H1 (cell line): Measurements from ENCODE around the gene FKBP8.

GRCh38 chr19:18416811-18417271 lies 2.4 kb upstream of the SSBP4 start:
- RRBS: 1% methylated on average over 12 of the region's 43 CpGs
CAGE:
- cytosol, long polyA plus RNA: no peak
- long polyA plus RNA: no peak
- nucleus, long polyA plus RNA: no peak

DNA sequence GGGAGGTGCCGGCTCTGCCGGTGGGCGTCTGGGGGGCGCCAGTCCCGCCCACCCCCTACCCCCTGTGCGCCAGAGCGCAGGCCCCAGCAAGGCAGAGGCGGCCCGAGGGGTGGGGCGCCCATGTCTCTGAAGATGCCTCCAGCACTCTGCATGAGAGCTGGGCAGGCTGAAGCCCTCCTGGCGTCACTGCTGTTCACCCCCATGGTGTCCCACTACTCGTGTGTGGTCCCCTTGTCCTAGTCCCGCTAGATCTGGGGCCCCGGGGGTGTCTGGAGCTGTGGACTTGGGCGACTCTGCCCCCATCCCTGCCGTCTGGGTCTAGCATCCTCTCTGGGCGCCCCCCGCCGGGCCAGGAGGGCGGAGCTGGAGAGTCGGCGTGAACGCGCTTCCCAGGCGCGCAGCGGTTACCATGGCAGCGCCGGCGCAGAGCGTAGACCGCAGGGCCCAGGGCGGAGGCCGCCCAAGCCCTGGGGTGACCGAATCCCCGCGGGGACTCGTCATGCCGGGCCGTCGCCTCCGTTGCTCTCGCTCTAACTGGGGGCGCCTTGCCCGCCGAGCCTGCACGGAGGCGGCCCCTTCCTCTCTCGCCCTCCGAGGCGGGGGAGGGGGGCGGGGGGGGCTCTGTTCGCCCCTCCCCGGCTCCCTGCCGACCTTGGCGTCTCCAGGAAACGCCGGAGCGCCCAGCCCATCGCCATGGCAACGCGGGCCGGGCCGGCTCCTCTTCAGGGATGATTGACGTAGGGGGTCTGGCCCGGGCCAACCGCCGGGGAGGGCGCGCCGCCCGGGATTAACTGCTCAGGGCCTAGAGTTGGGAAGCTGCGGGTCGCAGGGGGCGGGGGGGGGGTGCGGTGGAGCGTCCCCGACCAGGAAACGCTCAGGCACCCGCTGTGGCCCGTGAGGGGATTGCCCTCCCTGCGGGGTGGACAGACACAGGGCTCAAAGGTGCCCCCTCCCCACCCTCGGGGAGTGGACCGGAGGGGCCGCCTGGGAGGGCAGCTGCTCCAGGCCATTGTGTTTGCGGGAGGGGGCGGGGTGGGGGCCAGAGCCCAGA lies 9.0 kb downstream of the ISYNA1 start:
- RRBS: 1% methylated on average over 32 of the region's 87 CpGs
CAGE:
- cytosol, long polyA plus RNA: no peak
- long polyA plus RNA: no peak
- nucleus, long polyA plus RNA: no peak

- RRBS: no CpG with 5 or more reads among the region's 21 CpGs
CAGE:
- cytosol, long polyA plus RNA: no peak
- long polyA plus RNA: no peak
- nucleus, long polyA plus RNA: no peak
Observed at GRCh38 chr19:18436652-18436850, 1.4 kb downstream of the ISYNA1 start.

- RRBS: 87% methylated on average over 8 of the region's 53 CpGs
CAGE:
- cytosol, long polyA plus RNA: no peak
- long polyA plus RNA: no peak
- nucleus, long polyA plus RNA: no peak
Observed at GRCh38 chr19:18450387-18451618, 12.9 kb upstream of the ISYNA1 start.

- RRBS: no CpG with 5 or more reads among the region's 7 CpGs
CAGE:
- cytosol, long polyA plus RNA: no peak
- long polyA plus RNA: no peak
- nucleus, long polyA plus RNA: no peak
Observed at GRCh38 chr19:18473447-18473939, 35.6 kb upstream of the ISYNA1 start.

DNA sequence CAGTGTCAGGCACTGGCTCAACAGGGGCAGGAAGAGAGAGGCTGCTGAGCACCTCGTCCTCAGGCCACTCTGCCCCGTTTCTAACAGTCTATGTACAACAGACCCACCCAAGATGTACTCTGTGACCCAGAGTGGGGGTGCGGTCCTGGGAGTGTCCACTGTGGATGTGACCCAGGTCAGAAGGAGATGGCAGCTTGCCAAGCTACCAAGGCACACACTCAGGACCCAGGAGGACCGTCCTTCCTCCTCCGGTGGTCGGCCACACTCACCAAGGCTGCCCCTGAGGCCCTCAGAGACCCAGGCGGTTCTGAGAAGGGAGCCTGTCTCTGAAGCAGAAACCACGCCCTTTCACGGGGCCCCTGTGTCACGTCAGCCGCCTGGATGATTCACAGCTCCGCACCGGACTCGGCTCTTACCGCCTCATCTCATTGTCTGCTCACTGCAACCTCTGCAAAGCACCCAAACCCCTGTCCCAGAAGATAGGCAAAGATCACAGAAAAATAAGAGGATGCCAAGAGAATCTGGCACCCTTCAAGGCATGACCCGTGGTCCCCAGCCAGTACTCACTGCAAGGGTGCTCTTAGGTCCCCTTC lies 35.5 kb downstream of the ELL start:
- RRBS: no CpG with 5 or more reads among the region's 16 CpGs
CAGE:
- cytosol, long polyA plus RNA: no peak
- long polyA plus RNA: no peak
- nucleus, long polyA plus RNA: no peak

- RRBS: no CpG with 5 or more reads among the region's 17 CpGs
CAGE:
- cytosol, long polyA plus RNA: no peak
- long polyA plus RNA: no peak
- nucleus, long polyA plus RNA: no peak
Observed at GRCh38 chr19:18495877-18496870, 25.7 kb downstream of the ELL start.

DNA sequence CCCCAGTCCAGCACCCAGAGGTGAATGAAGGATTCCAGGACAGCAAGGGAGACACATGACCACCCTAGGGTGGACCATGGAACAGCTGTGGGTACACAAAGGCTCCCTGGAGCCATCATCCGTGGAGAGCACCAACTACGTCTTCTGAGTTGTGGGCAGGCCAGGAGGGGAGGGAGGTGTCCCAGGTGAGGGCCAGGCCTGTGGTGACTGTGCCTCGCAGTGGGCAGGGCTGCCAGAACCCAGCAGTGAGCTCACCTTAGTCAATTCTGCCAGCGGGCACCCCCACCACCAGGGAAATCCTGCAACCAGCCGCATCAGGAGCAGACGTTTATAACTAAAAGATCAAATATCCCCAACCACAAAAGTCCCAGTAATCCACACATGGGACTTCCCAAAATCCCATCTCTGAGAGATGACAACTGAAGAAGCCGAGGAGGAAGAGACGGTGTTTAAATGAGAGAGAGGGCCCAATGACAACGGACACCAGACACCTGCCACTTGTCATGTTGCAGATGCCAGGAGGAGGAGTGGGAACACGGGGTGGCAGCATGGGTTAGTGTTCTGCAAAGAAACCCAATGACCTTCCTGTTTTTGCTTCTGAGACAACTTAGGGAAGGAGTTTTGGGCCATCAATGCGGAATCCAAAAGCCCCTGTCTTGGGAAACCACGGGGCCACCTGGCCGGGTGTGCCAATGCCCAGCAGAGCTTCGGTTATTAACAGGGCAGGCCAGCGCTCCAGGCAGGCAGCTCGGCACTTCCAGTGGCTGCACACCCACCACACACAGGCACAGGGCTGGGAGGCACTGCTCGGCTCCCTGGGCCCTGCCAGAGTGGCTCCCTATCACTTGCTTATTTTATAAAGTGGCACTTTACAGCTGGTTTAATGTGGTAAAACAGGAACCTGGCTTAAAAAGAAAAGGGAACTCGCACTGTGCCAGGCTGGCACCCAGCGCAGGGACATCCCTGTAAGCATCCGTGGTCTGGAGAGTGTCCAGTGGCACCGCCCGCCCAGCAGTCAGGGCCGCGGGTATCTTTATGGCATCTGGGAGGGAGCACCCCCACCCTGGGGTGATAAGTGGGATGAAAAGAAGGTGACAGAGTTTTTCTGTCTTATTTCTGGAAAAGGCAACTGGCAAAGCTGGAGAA lies 19.3 kb downstream of the ELL start:
- RRBS: no CpG with 5 or more reads among the region's 24 CpGs
CAGE:
- cytosol, long polyA plus RNA: no peak
- long polyA plus RNA: no peak
- nucleus, long polyA plus RNA: no peak

GRCh38 chr19:18507576-18508433 lies 14.1 kb downstream of the ELL start:
- RRBS: no CpG with 5 or more reads among the region's 15 CpGs
CAGE:
- cytosol, long polyA plus RNA: no peak
- long polyA plus RNA: no peak
- nucleus, long polyA plus RNA: no peak

- RRBS: no CpG with 5 or more reads among the region's 29 CpGs
CAGE:
- cytosol, long polyA plus RNA: no peak
- long polyA plus RNA: no peak
- nucleus, long polyA plus RNA: no peak
Observed at GRCh38 chr19:18537956-18538671, 5.3 kb downstream of the FKBP8 start.

GRCh38 chr19:18541434-18542189 lies 1.8 kb downstream of the FKBP8 start:
- RRBS: 93% methylated on average over 5 of the region's 18 CpGs
CAGE:
- cytosol, long polyA plus RNA: no peak
- long polyA plus RNA: start-site peak on the minus strand at chr19:18541835-18541925, 196 and 144 reads in 2 replicates
- nucleus, long polyA plus RNA: no peak

DNA sequence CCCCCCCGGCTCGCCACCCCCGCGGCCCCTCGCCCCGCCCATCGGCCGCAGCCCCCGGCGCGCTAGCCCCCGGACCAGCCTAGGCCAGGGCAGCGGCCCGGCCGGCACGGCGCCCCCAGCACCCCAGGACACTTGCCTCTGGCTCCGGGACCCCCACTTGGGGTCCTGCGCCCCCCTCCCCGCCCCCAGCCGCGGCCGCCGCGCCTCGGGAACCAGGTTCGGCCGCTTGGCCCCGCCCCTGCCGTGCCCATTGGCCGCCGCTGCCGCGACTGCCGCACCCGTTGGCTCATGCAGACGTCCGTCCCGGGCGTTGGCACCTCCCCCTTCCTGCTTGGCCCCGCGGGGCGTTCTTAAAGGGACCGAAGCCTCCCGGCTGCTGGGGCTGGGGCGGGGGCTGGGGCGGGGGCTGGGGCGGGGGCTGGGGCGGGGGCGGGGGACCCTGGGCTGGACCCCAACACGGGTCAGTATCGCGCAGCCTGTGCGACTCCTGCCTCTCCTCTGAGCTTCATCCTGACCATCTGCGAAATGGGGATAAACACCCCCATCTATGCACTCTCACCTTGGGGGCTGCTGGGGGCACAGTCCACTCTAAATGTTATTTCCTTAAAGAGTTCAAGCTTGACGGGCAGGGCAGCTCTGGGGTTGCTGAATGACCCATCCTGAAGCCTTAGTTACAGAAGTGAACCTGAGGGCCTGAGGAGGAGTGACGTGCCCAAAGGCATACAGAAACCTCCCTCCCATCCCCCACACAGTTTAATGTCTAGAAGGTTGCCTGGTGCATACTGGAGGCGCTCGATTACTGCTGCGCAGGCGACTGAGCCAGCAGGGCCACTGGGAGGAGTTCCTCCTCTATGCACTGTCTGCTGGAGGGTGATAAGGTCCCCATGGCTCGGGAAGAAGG lies at the start of gene FKBP8:
TSS of gene FKBP8 (minus strand) at position 224 of the 901 bp plus-strand sequence.
- RRBS: 2% methylated on average over 20 of the region's 62 CpGs
CAGE:
- cytosol, long polyA plus RNA: start-site peak on the minus strand centred at position 174 of the sequence, 85 bp wide, 3,440 reads
- long polyA plus RNA: start-site peak on the minus strand centred at position 181 of the sequence, 98 bp wide, 3,196 and 2,085 reads in 2 replicates
- nucleus, long polyA plus RNA: start-site peak on the minus strand centred at position 170 of the sequence, 65 bp wide, 1,401 reads

DNA sequence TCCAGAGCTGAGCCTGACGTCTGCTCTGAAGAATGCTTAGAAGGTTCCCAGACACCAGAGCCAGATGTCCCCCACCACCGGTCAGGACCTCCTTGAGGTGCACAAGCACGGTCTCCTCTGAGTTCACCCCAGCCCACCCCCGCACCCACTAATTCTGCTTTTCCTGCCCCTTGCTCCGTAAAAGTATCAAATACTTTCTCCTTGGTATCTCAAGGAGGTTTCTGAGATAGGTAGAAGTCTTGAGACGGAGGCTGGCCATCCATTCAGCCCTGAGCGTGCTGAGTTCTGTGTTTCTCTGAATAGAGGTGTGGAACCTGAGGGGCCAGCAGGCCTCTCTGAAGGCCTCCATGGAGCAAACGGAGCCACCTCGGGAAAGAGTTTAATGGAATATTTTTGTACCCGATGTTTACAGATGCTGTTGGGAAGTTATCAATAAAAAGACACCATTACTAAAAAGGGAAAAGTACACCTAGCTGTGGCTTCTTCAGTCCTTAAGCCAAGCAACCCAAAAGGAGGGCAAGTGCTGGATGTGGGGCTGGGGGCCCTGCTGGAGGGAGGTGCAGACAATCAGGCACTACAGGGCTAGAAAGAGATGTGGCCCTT lies 2.6 kb upstream of the UBA52 start:
- RRBS: no CpG with 5 or more reads among the region's 10 CpGs
CAGE:
- cytosol, long polyA plus RNA: no peak
- long polyA plus RNA: no peak
- nucleus, long polyA plus RNA: no peak

DNA sequence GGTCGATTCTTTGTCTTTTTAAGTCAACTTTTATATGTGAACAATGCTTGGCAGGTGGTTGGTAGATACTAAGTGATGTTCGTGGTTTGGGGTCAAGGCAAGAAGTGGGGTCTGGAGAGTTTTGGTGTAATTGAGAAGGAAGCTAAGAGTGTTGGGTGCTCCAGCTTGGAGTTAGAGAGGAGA lies 860 bp downstream of the UBA52 start:
- RRBS: no CpG with 5 or more reads among the region's 2 CpGs
CAGE:
- cytosol, long polyA plus RNA: no peak
- long polyA plus RNA: no peak
- nucleus, long polyA plus RNA: no peak

DNA sequence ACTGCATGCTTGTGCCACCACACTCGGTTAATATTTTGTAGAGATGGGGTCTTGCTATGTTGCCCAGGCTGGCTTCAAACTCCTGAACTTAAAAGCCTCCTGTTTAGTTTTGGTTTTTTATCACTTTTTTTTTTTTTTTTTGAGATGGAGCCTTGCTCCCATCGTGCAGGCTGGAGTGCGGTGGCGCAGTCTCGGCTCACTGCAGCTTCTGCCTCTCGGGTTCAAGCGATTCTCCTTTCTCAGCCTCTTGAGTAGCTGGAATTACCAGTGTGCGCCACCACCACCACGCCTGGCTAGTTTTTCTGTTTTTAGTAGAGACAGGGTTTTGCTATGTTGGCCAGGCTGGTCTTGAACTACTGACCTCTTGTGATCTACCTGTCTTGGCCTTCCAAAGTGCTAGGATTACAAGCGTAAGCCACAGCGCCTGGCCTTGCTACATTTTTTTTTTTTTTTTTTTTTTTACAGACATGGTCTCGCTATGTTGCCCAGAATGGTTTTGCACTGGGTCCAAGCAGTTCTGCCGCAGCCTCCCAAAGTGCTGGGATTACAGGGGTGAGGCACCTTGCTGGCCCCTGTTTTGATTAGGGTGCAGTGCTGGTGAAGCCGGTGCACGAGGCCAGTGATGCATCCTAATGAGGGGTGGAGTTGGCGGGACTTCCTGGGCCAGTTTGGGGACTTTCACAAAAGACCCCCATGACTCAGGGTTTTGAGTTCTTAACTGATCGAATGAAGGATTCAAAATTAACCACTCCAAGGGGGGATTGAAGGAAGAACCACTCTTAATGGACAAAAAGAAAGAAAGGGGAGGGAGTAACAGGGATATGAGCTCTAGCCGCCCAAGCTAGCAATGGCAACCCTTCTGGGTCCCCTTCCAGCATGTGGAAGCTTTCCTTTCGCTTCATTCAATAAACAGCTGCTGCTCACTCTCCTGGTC lies 5.1 kb downstream of the UBA52 start:
- RRBS: no CpG with 5 or more reads among the region's 19 CpGs
CAGE:
- cytosol, long polyA plus RNA: no peak
- long polyA plus RNA: start-site peak on the plus strand centred at position 653 of the sequence, 465 bp wide, 171 and 108 reads in 2 replicates
- nucleus, long polyA plus RNA: no peak

DNA sequence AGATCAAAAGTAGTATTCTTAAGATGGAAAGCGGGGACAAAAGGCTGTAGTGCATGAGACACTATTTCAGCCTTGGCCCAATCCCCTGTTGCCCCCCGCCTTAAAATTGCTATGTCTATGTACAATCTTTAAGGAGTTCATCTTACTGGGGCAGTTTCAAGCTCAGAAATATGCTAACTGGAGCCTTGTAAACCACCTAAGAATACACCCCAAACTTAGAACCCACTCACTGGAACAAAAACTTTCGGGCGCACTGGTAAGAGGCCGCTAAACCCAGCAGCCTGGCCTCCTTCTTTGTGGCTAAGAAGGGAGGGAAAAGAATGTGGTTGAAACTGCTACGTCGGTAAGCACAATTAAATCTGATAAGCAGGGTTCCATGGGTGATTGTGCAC lies 7.0 kb downstream of the UBA52 start:
- RRBS: no CpG with 5 or more reads among the region's 7 CpGs
CAGE:
- cytosol, long polyA plus RNA: no peak
- long polyA plus RNA: no peak
- nucleus, long polyA plus RNA: no peak

DNA sequence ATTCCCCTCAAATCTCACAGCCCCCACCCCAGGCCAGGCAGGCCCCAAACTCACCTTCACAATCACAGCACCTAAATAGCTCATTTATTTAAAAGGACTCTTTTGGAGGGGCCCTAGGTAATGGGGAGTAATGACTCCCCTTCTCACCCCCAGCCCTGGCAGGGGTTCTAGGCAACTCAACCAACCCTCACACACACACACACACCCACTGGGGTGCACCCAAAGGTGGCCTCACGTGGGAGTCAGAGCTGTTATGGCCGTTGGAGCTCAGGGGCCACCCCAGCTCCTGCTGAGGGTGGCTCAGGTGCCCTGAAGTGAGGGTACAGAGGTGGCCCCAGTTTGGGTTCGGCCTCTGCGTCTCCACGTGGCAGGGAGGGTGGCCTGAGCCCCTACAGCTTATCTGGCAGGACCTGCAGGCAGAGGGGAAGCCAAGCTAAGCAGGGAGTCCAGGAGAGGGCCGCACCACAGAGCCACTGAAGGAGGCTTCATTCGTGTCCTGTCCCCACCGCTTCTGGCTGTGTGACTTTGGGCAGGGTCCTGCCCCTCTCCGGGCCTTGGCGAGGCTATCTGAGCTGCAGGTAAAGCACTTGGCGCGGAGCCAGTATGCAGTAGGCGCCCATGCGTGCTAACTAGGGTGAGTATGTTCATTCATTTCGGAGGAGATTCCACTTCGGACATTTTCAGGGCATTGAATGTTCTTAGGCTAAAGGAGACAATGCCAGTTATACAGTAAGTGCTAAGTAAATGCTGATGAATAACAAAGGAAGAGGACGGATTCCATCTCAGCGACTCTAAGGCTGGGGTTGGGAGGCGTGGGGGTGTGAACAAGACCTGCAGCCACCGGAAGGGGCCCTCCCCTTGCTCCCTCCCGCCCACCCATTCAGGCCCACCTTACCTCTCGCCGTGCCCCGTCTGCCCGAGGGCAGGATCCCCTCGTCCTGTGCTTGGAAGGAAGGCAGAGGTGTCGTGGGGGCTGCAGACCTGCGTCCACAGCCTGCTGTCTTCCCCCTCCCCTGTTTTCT lies 4.9 kb downstream of the REX1BD start:
- RRBS: no CpG with 5 or more reads among the region's 28 CpGs
CAGE:
- cytosol, long polyA plus RNA: no peak
- long polyA plus RNA: no peak
- nucleus, long polyA plus RNA: no peak

DNA sequence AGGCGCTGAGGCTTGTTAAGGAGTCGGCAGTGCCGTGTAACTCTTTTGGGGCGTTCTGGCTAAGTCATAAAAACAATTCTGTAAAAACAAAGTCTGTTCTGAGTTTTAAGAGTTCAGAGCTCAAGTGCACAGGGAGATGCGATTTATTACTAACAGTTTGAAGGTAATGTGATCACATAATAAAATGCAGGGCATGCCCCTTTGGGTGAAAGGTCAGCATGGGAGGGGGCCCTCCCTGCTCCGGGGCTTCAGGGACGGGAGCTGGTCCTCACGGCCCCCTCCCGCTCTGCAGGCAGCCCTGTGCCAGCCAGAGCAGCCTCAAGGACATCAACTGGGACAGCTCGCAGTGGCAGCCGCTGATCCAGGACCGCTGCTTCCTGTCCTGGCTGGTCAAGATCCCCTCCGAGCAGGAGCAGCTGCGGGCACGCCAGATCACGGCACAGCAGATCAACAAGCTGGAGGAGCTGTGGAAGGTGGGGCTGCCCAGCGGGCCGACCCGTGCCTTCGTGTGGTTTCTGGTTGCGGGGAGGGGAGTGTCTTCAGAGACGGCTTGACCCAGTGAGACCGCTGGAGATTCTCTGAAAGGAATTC lies 18.7 kb downstream of the UPF1 start:
- RRBS: no CpG with 5 or more reads among the region's 23 CpGs
CAGE:
- cytosol, long polyA plus RNA: no peak
- long polyA plus RNA: no peak
- nucleus, long polyA plus RNA: no peak

DNA sequence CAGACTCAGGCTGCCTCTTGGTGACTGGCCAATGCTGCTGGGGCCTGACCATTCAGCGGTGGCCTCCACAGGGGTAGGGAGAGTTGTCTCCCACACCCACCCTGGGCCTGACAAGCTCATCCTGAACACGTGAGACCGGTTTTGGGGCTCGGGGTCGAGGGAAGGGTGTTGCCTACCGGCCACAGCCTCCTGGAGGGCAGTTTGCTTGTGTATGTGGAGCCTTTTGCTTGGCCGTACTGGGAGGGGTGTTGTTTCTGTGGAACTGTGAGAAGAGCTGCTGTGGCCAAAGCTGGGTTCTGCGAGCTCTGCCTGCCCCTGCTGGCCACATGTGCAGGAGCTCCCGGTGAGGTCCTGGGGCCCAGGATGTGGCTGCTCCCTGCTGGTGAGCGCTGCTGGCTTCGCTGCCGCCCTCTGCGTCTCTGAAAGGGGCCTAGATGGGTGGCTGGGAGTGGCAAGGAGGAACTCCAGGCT lies 22.2 kb downstream of the UPF1 start:
- RRBS: no CpG with 5 or more reads among the region's 13 CpGs
CAGE:
- cytosol, long polyA plus RNA: no peak
- long polyA plus RNA: no peak
- nucleus, long polyA plus RNA: no peak

DNA sequence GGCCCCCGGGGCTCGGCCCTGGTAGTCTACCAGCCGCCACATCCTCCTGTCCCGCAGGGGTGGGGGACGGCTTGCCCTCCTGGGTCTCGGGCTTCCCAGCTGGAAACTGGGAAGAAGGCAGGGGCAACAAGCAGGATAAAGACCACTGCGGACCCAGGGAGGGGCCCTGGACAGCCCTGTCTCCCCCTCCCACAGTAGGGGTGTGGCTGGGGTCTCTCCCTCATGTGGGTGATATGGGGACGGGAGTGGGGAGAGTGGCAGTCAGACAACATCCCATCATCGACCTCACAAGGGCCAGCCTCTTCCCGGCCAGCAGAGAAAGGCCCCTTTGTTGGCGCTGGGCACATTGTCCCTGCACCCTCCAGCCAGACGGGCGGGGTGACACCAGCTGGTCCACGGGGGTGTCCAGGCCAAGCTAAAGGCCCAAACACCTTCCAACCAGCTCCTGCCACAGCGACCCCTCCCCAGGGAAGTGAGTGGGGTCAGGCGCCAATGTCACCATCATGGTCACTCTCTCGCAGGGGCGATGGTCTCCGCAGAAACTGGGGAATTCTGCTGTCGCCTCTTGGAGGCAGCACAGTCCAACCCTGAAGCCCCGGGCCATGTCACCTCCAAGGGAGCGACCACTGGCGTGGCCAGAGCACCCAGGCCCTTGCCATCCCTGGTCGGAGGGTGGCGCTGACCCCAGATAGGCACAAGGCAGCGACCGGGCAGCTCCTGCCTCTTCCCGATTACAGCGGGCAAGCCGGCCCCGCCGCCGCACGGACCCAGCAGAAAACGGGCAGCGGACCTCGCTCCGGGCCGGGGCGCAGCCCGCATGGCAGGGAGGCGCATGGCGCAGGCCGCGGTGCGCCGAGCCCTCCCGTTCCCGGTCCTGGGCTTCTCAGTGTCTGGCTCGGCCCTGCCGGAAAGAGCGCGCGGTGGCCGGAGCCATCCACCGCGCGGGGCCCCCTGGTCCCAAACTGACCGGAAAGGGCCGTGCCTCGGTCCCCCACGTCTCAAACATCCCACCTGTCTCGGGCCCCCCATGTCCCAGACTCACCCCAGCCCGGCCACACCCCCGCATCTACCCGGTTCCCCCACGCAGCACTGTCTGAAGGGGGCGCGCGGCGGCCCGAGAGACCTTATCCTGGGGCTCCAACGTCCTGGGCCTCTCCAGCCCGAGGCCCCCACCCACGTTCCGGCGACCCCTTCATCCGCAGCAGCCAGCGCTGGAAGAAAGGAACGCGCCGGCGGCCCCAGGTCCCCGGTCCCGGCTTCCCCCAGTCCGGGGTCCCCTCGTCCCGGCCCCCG lies 992 bp downstream of the CERS1 start:
- RRBS: 3% methylated on average over 45 of the region's 89 CpGs
CAGE:
- cytosol, long polyA plus RNA: no peak
- long polyA plus RNA: no peak
- nucleus, long polyA plus RNA: no peak